NT2/D1 (cell line): ENCODE measurements around a stretch of chr2.

- RRBS, 2 experiments: no CpG with 5 or more reads among the region's 8 CpGs
Observed at GRCh38 chr2:144426781-144428119, 92.7 kb downstream of the ZEB2 start.

GRCh38 chr2:144430613-144432027 lies 88.8 kb downstream of the ZEB2 start:
- RRBS, 2 experiments: no CpG with 5 or more reads among the region's 18 CpGs

- RRBS, 2 experiments: no CpG with 5 or more reads among the region's 19 CpGs
Observed at GRCh38 chr2:144460747-144461988, 58.8 kb downstream of the ZEB2 start.

- RRBS, 2 experiments: no CpG with 5 or more reads among the region's 1 CpG
Observed at GRCh38 chr2:144470293-144470871, 49.5 kb downstream of the ZEB2 start.

- RRBS, 2 experiments: no CpG with 5 or more reads among the region's 3 CpGs
Observed at GRCh38 chr2:144481988-144482223, 38.0 kb downstream of the ZEB2 start.

- RRBS, 2 experiments: no CpG with 5 or more reads among the region's 2 CpGs
Observed at GRCh38 chr2:144483186-144483570, 36.7 kb downstream of the ZEB2 start.

GRCh38 chr2:144498104-144498726 lies 21.7 kb downstream of the ZEB2 start:
- RRBS, 2 experiments: no CpG with 5 or more reads among the region's 9 CpGs

GRCh38 chr2:144512550-144513456 lies 7.1 kb downstream of the ZEB2 start:
- RRBS, 2 experiments: no CpG with 5 or more reads among the region's 9 CpGs

DNA sequence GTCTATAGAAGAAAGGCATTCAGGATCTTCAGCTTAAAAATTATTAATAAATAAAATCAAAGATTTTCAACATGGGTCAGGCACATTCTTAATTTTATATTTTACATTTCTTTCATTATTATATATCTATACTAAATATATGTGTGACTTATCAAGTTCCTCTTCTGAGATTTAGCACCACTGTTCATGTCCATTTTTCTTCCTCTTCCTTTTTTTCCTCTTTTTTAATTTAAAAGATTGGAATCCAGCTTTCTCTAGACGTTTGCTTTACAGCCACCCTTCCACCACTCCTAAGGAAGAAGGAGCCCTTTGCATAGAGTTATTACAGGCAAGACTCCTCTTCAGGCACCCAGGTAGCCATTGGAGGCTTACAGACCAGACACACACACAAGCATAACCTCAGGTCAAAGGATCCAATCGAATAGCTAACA lies 2.2 kb upstream of the ZEB2 start:
- RRBS, 2 experiments: no CpG with 5 or more reads among the region's 2 CpGs

DNA sequence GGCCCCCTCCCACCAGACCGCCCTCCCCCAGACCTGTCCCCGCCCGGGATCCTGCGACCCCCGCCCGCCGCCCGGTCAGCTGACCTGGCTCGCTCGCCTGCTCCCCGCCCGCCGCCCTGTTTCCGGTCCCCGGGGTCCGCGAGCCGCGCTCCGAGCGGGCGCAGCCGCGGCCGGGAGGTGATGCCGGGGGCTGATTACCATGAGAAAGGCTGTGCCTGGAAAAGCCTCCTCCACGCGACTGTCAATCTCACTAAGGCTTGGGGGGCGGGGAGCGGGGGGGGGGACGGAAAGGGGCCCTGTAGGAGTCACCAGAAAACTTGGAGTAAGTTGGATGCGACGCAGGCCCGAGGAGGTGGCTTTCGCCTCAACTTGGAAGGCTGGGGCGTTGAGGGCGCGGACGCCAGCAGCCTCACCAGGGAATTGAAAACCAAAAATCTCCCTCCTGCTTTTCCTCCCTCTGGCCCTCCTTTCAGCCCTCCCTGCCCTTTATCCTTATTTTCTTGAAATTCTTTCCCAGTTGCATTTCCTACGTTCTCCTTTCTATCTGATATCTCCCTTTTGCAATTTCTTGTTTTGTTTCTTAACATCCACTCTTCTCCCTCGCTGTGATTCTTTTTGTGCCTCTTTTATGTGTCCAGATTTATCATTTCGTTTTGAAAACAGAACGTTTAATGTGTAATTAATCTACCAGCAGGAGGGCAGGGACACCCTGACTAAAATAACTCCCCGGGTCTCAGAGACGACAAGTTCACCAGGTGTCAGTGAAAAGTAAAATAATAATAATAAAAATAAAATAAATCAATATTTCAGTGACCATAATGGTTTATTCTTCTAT lies 4.6 kb upstream of the ZEB2 start:
- RRBS, 2 experiments: under 1 to 2% methylated on average over 18 of the region's 45 CpGs

DNA sequence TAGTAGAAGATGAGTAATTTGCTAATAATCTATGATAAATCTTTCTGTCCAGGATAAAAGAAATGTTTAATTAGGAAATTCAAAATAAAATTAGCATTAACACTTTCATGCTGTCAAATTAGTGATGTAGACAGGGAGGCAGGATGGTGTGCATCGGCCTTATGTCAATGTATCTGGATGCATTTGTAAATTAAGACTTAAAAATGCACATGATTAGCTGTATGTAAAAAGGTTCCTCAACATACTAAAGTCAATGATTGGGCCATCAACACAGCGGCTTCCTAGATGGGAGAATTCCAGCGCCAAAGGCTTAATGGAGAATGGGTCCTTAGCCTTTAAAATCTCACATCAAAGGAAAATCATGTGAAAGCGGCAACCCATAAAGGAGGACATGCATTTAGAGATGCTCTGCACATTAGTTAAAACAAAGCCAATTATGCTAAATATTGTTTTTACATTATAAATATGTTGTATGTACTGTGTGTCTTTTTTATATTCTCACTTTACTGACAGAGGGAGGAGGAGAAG lies 77.5 kb upstream of the ZEB2 start:
- RRBS, 2 experiments: no CpG with 5 or more reads among the region's 4 CpGs

DNA sequence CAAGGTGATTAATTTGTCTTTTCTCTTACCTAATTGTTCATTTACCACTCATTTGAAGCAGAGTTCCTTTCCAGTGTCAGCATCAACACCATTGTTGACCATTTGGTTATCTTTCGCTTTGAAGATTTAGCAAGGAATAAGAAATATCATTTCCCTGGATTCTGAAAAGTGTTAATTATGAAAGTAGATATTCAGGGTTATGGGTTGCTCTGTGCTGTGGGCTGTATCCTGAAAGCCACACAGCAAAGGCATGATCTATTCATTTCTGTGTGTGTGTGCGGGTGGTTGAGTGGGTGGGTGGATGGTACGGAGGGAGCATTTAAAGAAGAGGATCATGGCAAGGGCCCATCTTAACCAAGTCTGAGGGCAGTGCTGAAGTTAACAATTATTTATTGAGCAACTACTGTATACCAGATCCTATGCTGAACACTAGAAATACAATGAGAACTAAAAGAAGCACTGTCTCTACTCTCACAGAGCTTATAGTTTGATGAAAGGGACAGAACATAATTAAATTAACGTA lies 178.2 kb upstream of the ZEB2 start:
- RRBS, 2 experiments: no CpG with 5 or more reads among the region's 4 CpGs

DNA sequence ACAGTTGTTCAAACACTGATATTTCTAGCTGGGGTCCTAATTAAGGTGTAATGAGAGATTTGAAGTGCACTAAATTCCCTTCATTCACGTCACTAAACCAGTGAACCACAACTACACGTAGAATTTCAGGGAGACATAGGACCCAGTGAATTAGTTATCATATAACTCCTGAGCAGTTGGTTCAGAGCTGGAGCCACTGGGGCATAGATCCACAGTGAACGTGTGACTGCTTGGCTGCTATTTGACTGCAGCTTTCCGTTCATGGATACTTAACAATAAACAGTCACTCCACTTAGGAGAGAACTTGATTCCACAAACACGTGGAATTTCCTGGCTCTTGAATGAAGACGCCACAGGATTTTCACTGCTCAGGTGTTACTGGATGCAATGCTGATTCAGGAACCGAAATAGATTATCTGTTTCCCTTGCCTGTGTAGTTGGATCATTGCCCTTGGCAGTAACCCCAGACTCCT lies 679.1 kb upstream of the ZEB2 start:
- RRBS, 2 experiments: no CpG with 5 or more reads among the region's 7 CpGs

- RRBS, 2 experiments: no CpG with 5 or more reads among the region's 39 CpGs
Observed at GRCh38 chr2:147843625-147844106, 1.2 kb upstream of the ACVR2A start.

DNA sequence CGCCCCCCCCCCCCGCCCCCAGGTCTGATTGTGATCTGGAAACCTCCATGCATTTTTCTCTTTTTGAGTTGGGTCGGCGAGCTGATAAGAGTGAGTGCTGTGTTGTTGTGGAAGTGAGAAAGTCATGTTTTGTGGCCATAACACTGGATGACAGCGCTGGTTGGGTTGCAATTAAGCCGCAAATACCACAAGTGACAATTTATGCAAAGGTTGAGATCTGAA lies 429 bp downstream of the ACVR2A start:
- RRBS, 2 experiments: no CpG with 5 or more reads among the region's 6 CpGs

- RRBS, 2 experiments: no CpG with 5 or more reads among the region's 12 CpGs
Observed at GRCh38 chr2:148380758-148381574, 263.6 kb upstream of the EPC2 start.

GRCh38 chr2:148646352-148646707 lies 1.8 kb downstream of the EPC2 start:
- RRBS, 2 experiments: no CpG with 5 or more reads among the region's 4 CpGs

DNA sequence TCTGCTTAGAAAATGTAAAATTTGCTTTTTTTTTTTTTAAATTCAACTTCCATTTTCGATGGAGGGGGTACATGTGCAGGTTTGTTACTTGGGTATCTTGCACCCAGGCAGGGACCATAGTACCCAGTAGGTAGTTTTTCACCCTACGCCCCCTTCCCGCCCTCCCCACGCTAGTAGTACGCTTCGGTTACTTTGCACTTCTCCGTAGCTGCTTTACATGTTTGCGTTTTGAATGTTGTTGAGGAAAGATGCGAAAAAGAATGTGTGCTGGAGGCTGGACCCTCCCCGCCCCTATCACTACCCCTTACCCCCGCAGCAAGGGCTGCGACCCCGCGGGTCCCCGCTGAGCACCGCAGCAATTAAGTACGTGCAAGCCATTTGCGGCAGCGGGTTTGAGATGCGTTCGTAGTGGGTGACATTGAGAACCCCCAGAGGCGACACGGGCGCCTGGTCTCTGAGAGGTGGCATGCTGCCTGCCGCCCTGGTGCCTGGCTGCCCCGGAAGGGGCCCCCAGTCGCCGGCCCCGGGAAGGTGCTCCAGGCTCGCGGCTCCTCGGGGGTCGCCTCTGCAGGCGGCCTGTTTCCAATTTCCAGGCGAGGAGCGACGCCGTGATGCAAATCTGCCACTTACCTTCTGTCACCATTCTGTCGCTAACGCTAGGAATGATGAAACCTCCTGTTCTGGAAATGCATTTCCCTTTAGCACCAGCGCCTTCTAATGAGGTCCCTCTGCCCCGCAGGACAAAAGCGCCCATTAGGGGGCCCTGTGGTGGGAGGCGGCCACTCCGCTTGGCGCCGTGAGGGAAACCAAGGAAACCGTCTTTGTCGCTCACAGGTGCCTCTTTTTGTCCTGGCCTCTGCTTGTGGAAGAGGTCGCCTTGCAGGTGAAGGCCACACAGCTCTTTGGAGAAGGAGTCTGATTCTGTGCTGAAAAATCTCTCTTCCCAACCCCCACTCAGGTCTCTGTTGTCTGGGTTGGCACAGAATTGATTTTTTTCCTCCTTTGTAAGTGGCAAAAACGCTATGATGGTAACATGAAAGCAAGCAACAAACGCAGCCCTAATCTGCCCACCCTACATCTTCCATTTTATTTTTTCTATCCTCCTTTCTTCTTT lies 13.0 kb downstream of the KIF5C start:
- RRBS, 2 experiments: no CpG with 5 or more reads among the region's 52 CpGs

- RRBS, 2 experiments: 74 to 89% methylated on average over 3 of the region's 46 CpGs
Observed at GRCh38 chr2:148926302-148927671, 51.8 kb downstream of the KIF5C start.

GRCh38 chr2:149002880-149003329 lies 35.6 kb upstream of the LYPD6B start:
- RRBS, 2 experiments: no CpG with 5 or more reads among the region's 25 CpGs